Type B pancreatic cell (in vitro differentiated cells): ENCODE measurements around a stretch of chr2.

GRCh38 chr2:186646475-186646952 is 47.3 kb upstream of the FAM171B start:
- PRO-cap, result no peak

GRCh38 chr2:186675493-186676051 is 18.3 kb upstream of the FAM171B start:
- PRO-cap, result no peak

GRCh38 chr2:186677165-186677581 is 16.7 kb upstream of the FAM171B start:
- PRO-cap, result no peak

DNA sequence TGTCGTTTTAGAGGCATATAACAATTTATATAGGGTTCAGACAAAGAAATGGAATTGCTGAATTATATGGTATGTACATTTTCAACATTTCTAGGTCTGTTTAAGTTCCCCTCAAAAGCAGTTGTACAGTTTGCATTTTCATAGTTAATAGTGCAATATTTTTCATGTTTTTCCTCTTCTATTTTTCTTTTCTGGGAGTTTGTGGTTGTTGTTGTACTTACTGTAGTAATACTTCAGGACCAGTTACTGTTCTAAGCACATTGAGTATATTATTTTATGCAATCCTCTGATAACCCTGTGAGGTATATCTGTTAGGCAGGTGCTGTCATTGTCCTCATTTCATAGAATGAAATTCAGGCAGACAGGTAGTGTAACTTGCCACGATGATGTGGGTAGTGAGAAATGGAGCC is 22.8 kb downstream of the FAM171B start:
- PRO-cap, result no peak

GRCh38 chr2:186761712-186762103 is 67.8 kb downstream of the FAM171B start:
- PRO-cap, result no peak

DNA sequence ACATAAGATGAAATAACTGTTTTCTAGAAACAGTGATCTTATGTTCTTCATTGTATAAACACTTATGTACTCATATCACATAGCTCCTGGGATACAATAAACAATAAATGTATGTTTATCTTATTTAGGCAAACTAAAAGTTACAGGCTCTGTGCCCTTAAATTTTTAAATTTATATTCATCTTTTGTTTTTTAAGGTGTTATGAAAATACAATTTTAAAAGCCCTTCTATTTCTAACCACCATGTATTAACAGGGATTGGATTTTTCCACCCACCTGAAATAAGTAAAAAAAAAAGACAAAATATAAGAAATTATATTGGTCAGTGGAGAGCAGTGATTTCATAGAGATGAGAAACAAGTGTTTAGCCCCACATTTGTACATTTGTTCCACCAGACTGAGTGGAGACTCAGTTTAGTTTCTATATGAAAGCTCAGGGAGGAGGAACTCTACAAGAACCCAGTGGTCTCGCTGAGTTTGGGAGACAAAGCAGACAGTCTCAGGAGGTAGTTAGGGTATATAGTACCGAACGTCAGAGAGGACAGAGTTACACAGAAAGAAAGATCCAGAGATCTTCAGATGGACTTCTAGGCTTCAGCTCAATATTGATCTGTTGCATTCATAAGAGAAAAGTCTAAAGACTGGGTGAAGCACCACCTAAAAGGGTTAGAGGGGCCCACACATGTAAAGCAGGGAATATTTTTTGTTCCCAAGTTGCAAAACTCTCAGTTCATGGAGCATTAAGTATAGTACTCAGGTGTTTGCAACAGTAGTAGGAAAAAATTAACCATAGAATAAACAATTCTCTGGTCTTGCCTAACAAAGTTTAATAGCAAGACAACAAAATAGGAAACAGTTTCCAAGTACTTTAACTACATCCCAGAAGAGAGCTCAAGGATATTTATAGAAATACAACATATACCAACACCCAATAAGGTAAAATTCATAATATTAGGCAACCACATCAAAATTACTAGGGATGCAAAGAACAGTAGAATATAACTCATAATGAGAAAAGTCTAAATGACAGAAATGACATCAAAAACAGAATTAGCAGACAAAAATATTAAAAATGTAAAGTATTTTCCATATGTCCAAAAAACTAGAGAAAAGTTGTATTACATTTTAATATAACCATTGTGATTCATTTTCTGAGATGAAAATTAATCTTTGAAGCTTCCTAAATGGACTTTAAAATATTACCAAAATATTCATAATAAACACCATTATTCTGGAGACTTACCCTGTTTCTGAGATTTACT is 4.2 kb downstream of the TFPI start:
- PRO-cap, result no peak

GRCh38 chr2:188333750-188334315 is 42.2 kb downstream of the GULP1 start:
- PRO-cap, result no peak

GRCh38 chr2:188975566-188976113 is 1.5 kb downstream of the COL3A1 start:
- PRO-cap, result no peak

DNA sequence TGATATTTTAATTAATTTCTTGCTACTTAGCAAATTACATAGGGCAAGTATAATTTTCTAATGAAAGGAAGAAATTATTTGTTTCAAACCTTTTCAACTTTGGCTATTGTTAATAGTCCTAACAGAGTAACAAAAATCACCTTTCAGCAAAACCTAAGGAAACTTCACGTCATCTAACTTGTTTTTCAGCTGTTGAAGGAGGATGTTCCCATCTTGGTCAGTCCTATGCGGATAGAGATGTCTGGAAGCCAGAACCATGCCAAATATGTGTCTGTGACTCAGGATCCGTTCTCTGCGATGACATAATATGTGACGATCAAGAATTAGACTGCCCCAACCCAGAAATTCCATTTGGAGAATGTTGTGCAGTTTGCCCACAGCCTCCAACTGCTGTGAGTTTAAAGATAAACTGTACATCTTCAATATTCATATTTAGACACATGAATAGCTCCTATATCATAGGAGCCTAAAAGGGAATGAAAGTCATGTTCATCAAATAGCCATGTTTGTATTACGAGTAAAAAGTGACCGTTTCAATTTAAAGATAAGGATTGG is 10.5 kb downstream of the COL3A1 start:
- PRO-cap, result no peak

DNA sequence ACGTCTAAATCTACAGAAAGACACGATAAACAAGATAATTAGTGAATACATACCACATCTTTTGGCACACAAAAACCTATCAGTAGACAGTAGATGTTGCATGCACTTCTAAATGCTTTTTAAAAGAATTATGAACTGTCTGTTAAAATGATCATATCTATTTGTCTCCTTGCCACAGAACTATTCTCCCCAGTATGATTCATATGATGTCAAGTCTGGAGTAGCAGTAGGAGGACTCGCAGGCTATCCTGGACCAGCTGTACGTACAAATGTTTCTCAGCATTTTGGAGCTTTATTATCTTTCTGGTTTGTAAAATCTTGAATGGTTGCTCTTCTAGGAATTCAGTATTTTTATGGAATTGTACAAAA is 12.7 kb downstream of the COL3A1 start:
- PRO-cap, result no peak

GRCh38 chr2:188994419-188994900 is 20.3 kb downstream of the COL3A1 start:
- PRO-cap, result no peak

- PRO-cap, result no peak
Measured at GRCh38 chr2:189217412-189217994, 37.9 kb upstream of the COL5A2 start.

- PRO-cap, result no peak
Measured at GRCh38 chr2:189522724-189523211, 57.8 kb downstream of the SLC40A1 start.

DNA sequence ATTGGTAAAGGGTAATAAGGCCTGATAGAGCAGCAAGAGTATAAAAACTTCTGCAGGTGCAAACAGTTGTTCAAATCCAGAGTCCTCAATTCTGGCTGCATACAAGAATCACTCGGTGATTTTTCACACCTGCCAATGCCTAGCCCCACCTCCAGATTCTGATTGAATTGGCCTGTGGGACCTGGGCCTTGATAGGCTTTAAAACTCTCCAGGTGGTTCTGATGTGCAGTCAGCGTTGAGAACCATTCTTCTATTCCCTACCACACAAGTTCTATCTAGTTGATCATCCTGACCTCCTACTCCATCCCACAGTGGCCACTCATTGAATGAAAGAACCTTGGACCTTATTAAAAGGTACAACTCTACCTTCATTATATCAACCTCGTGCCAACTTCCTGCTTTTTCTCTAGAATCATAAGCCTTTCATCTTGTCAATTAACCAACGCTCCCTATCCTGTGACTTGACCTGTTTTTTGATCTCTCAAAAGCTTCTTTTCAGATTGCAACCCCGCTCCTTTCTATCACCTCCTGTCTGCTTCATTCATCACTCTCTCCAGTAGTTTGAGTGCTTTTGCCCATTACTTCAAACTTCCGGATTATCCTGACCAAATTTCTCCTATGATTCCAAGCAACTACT is 55.9 kb downstream of the SLC40A1 start:
- PRO-cap, result no peak

GRCh38 chr2:189643703-189644010 is 17.6 kb upstream of the ASDURF start:
- PRO-cap, result no peak

DNA sequence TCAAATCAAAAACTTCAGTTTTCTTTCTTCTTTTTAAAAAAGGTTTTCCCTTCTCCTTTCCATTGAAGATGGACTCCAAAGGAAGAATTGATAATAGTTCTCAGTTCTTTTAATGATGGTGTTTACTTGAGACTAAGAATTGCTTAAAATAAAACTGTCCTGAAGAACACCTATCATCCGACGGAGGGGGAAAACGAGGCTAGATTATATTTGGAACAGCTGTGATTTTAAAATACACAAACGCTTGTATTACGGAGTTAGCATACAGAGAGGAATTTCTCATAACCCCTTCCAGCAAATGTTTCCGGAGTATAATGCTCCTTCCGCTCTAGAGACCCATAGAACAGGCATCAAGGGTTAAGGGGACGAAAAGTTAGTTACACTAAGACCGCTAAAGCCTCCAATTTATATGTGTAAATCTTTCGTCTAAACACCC is 888 bp downstream of the ORMDL1 start:
- PRO-cap, result no peak

GRCh38 chr2:190241692-190242490 is 61.2 kb downstream of the C2orf88 start:
- PRO-cap, result no peak

DNA sequence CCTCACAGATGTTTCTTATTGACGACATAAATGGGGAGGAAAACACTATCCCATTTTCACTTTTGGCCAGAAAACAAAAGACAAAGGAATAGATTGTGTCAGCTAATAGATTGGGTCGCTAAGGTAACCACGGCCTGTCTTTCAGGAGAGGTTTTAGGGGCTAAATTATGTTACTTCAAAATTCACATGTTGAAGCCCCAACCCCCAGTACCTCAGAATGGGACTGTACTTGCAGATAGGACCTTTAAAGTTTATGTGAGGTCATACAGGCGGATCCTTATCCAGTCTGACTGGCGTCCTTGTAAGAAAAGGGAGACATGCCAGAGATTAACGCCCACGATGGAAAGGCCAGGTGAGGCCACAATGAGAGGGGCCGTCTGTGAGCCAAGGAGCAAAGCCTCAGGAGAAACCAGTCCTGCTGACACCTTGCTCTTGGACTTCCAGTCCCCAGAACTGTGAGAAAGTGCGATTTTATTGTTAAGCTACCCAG is 10.9 kb downstream of the INPP1 start:
- PRO-cap, result no peak

DNA sequence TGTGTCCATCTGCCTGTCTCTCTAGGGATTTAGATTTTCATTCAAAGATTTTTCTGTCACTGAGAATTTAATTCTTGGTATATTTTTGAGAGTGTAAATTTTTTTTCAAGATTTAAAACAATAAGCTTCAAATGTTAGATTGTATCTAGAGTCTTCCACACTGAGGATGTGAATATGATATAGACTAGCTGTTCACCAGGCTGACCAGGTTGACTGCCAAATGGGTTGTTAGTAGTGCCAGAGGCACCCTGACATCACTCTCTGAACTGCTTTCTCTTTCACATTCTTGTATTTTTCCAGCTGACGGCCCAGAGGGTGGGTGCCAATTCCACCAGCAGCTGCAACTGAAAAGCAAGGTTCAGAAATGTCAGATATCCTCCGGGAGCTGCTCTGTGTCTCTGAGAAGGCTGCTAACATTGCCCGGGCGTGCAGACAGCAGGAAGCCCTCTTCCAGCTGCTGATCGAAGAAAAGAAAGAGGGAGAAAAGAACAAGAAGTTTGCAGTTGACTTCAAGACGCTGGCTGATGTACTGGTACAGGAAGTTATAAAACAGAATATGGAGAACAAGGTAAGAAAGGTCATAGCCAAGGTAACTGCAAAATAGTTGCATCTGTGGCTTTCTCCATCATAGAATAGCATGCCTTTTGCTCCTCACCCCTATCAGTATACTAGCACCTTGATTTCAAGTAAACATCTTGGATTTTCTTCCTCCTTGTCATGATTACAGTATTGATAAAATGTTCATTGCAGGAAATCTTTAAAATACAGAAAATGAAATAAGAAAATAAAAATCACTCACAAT is 16.6 kb downstream of the INPP1 start:
- PRO-cap, result no peak

DNA sequence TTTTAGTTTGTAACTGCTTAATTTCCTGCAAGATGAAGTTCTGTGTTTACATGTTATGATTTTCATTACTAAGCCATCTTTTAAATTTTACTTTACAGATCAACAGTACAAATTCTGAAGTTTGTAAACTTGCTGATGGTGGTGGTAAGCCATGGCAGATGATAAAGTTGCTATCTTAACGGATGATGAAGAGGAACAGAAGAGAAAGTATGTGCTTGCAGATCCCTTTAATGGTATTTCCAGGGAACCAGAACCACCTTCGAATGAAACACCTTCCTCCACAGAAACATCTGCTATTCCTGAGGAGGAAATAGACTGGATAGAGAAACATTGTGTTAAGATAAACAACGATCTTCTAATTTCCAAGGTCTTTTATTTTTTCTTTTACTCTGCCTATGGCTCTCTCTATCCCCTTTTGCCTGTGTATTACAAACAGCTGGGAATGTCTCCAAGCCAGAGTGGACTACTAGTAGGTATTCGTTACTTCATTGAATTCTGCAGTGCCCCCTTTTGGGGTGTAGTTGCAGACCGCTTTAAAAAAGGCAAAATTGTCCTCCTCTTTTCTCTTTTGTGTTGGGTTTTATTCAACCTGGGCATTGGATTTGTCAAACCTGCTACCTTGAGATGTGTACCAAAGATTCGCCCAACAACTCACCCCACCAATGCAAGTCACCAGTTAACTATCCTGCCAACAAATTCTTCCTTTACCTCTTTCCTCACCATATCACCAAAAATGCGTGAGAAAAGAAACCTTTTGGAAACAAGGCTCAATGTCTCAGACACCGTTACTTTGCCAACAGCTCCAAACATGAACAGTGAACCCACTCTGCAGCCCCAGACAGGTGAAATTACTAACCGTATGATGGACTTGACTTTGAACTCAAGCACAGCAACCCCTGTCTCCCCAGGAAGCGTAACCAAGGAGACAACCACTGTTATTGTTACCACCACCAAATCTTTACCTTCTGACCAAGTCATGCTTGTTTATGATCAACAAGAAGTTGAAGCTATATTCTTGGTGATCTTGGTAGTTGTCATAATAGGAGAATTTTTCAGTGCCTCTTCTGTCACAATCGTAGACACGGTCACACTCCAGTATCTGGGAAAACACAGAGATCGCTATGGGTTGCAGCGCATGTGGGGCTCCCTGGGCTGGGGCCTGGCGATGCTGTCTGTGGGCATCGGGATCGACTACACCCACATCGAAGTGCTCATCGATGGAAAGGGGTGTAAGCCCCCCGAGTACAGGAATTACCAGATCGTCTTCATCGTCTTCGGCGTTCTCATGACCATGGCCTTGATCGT is 28.2 kb downstream of the MFSD6 start:
- PRO-cap, result no peak